Endometrial microvascular endothelial cells (primary cell): ENCODE measurements around a stretch of chr14.

DNA sequence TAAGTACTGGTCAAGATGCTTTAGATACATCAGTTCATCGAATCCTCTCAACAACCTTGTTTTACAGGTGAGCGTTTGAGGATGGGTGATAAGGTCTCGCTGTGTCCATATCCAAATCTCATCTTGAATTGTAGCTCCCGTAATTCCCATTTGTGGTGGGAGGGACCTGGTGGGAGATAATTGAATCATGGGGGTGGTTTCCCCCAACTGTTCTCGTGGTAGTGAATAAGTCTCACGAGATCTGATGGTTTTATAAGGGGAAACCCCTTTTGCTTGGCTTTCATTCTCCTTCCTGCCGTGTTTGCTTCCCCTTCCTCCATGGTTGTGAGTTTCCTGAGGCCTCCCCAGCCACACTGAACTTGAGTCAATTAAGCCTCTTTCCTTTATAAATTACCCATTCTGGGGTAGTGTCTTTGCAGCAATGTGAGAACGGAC lies 234.6 kb downstream of the EFCAB11 start:
- RAMPAGE, long total RNA: no peak

DNA sequence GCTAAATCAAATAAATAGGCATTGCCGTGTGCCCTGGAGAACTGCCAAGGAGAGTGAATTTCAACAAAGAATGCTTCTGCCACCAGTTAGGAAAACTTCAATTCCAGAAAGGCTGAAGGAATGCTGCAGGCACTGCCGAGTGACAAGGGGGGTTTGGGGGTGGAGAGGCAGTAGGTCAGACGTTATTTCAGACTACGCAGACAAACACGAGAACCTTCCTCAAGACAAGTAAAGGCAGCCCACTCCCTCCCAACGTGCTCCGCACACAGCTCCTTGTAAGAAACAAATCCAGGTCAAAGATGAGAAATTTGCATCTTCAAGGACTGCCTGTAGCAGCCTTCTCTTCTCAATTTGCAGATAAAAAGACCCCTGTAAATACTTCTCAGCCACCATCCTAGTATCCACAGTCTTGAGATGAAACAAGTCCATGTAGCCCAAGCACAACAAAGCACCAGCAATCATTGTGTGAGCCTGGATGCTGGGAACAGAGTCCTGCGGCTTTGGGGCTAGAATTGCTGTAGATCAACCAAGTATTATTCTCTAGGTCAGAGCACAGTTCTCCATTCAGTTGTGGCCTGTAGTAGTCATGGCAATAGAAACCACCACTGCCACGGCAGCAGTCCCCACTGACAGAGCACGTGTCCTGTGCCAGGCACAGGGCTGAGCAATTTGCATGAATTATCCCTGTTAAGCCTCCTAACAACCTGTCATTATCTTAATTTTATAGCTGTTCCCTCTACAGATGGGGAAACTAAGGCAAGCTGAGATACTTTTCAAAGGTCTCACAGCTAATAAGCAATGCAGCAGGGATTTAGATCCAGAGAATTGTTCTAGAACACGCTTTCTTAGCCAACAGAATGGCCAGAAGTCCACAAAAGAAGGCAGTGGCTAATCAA lies 43.1 kb downstream of the EFCAB11 start:
- RAMPAGE, long total RNA: no peak

DNA sequence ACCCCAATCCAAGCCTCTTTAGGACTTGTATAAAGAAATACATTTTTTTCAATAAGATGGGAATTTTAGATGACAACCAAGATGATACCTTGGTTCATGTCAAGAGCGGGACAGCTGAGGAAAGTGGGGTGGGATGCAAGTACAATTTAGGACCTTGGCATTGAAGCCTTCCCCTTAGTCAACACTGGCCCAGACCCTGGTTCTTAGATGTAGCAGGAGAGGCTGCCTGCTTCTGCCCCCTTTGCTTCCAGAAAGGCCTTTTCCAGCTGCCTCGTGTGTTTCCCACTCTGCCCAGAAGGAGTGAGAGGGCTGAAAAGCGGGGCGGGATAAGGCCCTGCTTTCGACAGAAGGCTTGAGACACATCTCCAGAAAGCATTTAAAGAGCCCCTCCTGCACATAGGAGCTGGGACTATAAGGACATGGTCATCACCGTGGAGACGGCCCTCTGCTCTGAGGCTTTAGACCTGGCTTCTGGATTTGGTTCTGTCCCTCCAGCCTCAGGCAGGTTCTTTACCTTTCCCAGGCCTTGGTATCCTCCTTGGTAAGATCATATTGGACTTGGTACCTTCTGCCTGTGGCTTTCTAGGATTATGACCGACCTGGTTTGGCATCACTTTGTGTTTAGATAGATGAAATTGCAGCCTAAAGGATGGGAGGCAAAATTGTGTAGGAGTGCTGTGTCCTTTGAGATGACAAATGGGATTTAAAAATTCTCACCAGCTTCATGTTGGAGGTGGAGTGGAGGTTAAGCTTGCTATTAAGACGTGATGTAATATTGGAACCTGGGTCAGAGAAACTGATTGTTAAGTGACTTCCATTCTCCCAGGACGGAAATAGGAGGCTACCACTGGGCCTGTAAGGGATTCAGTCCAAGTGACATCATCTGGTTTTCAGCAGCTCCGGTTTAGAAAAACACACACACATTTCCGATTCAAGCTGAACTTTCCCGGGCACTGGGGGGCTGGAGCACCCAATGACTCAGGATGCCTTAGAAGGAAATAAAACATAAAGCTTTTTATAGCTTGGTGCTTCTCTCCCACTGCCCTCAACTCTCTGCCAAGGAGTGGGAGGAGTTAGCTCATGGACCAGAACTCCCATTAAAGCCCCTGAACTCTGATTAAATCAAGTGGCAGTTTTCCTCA lies 12.1 kb downstream of the CALM1 start:
- RAMPAGE, long total RNA: no peak

DNA sequence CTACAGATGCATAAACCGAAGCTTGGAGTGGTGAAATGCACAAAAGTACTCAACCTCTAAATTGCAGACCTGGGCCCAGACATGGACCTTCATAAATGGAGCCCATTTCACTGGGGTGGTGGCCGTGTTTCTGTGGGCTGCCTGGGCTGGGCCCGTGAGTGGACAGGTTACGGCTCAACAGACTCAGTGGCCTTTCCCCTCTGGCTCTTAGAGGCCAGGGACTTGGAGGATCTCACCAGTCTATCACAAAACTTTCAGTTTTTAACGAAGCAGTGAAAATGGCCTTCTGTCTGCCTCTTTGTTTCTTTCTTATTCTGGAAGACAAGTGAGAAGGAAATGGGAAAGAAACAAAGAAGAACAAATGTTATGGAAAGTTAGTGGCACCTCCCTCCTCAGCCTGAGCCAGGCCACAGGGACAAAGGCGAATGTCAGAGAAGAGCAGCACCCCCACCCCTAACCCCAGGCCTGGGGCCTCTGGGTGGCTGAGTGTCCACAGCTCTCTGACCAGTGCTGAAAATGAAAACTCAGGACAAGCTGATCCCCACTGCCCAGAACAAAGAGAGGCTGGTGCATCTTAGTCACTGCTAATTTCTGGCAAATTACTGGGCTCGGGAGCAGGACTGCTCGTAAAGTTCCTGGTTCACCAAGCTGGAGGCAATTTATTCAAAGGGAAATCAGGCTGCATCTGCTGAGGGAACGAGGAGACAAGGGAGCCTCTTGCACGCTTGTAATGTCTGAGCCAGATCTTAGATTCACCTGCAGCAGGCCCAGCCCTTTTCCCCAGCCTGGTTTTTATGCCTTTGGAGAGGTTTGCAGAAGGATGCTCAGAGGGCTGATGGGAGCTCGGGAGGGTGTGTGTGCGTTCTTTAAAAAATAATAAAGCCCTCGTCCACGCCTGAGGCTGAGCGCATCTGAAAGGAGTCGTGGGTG lies 43.1 kb downstream of the CALM1 start:
- RAMPAGE, long total RNA: no peak

GRCh38 chr14:90516543-90516880 lies 119.7 kb downstream of the CALM1 start:
- RAMPAGE, long total RNA: no peak

DNA sequence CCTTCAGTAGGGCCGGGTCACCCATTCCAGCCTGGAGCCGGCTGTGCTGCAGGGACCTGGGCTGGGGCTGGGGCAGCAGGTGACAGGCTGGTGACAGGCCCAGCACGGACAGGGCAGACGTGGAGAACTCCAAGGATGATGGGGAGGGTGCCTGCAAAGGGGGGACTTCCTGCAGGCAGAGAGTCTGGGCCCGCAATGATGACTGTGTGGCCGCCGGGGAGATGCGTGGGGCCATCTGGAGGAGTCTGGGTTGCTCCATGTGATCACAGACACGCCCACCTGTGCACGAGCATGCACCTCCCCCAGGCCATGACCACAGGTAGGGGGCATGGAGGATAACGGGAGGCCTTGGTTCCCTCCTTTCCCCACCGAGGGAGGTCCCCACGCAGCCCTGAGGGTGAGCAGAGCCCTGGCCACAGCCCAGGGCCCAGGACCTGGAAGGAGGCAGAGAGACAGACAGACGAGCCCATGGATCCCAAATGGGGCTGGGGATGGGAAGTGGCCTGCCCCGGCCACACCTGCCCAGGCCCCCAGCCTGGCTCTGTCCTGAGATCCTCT lies 138.0 kb downstream of the CALM1 start:
- RAMPAGE, long total RNA: no peak

- RAMPAGE, long total RNA: no peak
Observed at GRCh38 chr14:90577861-90578682, 181.2 kb downstream of the CALM1 start.

DNA sequence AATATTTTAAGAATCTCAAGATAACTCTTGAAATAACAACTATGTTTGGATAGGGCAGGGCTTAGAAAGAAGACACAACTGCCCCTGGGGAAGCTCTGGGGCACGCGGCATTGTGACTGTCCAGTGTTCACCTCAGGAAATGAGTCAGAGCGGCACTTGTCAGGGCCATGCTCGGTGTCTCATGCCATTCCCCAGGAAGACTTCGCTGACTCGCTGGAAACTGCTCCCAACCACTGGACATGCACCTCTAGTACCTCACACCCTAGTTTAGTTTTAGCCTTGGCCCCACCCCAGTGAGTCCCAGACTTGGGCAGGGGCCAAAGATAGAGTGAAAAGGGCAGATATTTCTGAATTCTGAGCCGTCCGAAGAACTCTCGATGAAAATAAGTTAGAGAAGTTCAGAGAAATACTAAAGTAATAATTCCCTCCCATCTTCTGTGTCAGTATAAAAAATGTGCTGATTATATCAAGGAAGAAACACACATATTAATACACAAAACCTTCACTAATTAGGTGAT lies 191.9 kb downstream of the TTC7B start:
- RAMPAGE, long total RNA: no peak

- RAMPAGE, long total RNA: no peak
Observed at GRCh38 chr14:90642124-90643069, 173.8 kb downstream of the TTC7B start.

DNA sequence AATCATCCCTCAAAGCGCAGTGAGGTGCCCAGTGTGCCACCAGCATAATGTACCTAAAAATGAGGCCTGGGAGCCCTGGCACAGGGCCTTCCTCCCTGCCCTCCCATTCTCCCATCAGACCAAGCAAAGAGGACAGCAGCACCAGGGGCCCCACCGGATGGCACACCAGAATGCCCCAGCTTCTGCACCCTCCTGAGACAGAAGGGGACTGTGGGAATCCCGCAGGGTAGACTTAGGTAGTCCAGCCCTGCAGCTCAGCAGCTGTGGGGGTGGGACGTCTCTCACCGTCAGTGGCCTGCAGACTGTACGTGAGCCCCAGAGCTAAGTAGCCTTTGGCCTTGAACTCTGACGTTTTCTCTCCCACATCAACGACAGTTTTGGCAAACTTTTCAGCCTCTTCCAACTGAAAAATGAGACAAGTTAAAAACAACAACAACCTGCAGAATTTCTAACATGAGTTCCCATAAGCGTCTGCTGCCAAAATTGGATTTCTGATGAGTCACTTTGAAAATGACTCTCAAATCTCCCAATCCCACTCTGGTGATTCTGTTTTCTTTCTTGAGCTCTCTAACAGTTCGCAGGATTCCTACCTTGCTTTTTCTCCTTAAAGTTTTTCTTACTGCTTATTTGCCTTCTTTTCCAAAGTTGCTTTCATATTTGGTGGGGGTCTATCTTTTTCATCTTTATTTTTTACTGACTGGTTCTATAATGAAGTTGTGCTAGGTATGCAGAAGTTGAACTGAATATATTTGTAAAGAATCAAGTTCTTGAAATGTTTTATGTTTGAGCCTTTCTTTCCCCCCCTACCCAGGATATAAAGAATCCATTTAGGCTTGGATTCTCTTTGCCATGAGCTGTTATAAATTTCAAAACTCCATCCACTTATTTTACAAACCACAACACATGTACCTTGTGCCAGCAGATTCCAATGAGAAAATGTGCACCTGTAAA lies 161.2 kb downstream of the TTC7B start:
- RAMPAGE, long total RNA: no peak

DNA sequence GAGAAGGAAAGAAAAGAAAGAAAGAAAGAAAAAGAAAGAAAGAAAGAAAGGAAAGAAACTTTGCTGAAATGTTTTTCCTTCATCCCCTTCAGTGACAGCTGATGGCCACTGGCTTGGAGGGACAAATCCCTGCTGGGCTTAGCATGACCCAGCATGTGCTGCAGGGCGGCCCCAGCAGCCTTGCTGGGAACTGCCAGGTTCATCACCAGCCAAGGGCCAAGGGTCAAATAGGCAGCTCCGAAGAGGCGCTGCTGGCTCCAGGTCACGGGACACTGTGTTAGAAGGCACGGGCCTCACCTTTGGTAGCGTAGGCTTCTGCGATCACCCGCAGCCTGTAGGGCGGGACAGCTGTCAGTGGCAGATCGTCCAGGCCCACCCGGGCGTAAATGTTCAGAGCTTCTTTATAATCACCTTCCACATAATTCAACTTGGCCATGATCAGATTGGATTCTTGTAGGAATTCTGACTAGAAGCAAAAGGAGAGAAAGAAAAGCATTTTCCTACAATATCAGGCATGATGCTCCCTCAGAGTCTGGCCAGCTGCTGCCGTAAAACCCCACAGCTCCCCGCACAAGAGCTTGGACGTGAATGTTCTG lies 35.7 kb downstream of the TTC7B start:
- RAMPAGE, long total RNA: no peak

DNA sequence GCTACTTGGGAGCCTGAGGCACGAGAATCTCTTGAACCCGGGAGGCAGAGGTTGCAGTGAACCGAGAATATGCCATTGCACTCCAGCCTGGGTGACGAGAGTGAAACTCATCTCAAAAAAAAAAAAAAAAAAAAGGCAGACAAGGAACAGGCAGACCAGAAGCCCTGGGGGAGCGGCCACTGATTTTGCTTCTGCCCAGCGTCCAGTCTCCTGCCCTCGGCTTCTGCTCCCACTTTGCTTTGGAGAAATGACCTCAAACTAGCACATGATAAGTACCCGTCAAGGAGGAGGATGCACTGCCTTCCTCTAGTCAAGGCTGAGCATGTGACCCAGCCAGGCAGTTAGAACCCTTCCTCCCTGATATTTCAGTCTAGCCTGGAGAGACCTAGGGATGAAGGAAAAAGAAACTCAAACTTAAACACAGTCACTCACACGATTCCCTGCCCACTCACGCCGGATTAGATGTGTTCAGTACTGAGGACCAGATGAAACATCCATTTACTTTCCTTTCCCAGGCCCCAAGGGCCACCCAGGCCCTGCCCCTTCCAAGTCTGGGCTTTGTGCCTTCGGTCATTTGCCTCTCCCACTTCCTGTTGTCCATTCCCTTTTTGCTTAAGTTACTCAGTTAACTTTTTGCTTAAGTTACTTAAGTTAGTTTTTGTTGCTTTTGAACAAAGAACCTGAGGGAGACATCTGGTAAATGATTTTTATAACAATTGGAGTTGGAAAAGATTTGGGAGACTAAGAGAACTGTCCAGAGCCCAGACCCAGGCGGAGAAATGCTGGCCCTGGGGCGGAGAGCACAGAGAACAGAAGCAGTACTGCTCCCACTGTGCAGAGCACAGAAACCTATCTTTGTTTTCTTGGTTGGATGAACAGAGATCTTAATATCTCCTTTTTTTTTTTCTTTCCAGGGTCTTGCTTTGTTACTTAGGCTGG lies 22.9 kb upstream of the TTC7B start:
- RAMPAGE, long total RNA: no peak

GRCh38 chr14:91107686-91108248 lies 6.1 kb upstream of the DGLUCY start:
- RAMPAGE, long total RNA: no peak

GRCh38 chr14:91215762-91216216 lies 28.7 kb downstream of the GPR68 start:
- RAMPAGE, long total RNA: no peak

- RAMPAGE, long total RNA: no peak
Observed at GRCh38 chr14:91250103-91250713, 5.7 kb upstream of the GPR68 start.

- RAMPAGE, long total RNA: no peak
Observed at GRCh38 chr14:91262752-91263213, 18.3 kb upstream of the GPR68 start.

DNA sequence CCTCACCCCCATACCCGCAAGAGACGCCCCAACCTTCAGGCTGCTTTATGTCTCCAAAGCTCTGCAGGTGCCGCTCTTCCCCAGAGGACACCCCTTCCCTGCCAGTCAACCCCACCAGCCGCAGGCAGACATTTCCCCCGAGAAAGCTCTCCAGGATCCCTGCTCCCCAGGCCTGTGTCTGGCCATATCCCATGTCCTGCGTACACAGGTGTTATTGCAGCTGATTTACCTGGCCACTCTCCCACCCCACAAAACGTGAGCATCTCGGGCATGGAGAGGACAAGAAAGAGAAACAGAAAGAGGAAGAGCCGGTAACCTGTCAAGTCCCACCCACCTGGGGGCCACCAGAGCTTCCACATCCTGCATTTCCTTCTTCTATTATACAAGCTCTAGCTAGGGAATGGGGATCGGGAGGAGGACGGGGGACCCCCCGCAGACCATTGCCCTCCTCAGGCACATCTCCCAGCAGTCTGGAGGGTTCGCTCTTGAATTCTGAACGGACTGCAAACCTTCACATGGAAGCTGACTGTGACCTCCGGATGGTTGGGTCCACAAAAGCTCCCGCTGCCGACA lies 17.6 kb downstream of the CCDC88C start:
- RAMPAGE, long total RNA: no peak

DNA sequence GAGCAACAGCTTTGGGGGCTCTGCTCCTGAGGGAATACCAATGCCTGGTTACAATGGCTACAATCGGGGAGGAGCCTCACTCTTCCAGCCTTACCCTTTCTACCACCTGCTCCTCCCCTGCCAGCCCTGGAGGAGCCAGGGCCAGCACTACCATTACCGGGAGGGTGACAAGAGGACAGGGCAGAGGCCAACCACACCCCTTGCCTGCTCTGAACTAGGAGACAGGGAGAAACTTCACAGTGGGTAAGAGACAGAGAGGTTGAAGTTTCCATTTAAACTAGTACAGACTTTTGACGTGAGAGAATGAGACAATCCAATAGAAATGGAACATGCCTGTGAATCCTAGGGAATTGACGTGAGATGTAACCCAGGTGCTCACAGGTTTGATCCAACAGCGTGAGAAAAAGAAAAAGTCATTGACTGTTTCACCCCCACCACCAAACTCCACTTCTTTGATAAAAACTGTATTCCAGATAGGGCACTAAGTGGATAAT lies 8.3 kb upstream of the TC2N start:
- RAMPAGE, long total RNA: no peak

DNA sequence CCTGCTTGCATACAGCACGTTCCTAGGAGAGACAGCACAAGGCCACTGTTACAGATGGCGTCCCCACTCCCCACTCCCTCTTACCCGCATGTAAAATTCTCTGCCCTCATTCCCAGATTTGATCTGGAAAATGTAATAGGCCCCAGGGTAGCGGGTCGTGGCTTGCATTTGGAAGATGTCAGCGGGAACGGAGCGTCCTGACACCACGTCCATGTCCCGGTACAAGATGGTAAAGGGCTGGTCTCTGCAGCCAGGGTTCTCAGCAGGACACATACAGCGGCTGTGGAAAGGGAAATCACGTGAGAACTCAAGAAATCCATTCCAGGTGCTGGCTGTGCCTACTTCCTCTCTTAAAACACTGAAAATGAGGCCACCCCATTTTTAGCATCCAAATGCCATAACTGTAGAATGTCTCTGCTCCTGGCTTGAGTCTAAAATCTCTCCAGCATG lies 10.1 kb upstream of the TC2N start:
- RAMPAGE, long total RNA: no peak

GRCh38 chr14:91946587-91946891 lies 955 bp downstream of the FBLN5 start:
- RAMPAGE, long total RNA: no peak